Gastroesophageal sphincter (tissue), 4 donors: ENCODE measurements around a stretch of chr3.

DNA sequence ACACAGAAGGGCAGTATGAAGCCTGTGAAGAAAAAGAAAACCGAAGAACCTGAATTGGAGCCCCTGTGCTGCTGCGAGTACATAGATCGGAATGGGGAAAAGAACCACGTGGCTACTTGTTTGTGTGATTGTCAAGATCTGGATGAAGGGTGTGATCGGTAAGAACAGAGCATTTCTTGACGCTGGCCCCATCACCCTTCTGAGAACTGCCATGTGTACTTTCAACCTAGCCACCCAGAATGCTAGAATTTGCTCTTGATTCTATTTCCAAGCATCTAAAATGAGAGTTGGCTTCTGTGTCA, 944 bp downstream of the ZDHHC23 start:
- PRO-cap = no peak
- RAMPAGE, long total RNA, 4 experiments = no peak in any of the 4 experiments

DNA sequence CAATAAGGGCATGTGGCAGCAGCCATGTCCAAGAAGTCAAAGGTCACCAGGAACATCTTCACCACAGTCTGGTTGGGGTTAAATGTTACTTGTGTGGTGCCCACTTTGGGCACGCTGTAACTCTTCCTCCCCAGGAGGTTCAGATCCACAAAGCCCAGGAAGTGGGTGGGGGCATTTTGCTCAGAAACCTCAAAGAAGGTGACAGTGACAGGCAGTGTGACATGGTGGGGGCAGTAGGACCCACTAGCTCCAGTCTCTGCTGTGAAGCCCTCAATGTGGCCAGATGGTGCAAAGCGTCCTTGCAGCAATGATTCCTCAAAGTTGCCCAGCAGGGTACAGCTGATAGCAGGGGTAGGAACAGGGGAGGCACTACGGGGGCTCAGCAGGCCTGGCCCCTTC, 5.7 kb downstream of the ZNF80 start:
- PRO-cap = no peak
- RAMPAGE, long total RNA, 4 experiments = no peak in any of the 4 experiments

DNA sequence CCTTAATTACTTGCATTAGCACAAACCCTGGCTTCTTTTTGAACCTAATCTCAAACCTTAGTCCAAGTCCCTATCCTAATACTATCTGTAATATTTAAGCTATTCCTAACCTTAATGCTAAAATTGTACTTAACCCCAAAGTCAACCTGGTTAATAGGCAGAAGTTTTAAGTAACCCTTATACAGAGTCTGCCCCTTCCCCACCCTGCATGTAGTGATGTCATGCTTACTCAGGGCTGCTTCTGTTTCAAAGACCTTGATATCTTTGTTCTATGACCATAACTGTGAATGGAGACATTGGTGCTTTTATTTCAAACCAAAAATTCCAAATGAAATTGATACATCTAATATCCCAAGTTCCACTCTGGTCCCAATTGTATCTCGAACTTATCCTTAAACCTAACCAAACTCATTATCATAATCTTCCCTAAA, 4.1 kb downstream of the TIGIT start:
- PRO-cap = no peak
- RAMPAGE, long total RNA, 4 experiments = no peak in any of the 4 experiments

GRCh38 chr3:114318825-114320049, 25.4 kb downstream of the TIGIT start:
- PRO-cap = no peak
- RAMPAGE, long total RNA, 4 experiments = no peak in any of the 4 experiments

- PRO-cap = no peak
- RAMPAGE, long total RNA, 4 experiments = no peak in any of the 4 experiments
These were observed 38.4 kb downstream of the TIGIT start for GRCh38 chr3:114332086-114332723.

- PRO-cap = no peak
- RAMPAGE, long total RNA, 4 experiments = no peak in any of the 4 experiments
These were observed 156.2 kb downstream of the TIGIT start for GRCh38 chr3:114449957-114450561.

DNA sequence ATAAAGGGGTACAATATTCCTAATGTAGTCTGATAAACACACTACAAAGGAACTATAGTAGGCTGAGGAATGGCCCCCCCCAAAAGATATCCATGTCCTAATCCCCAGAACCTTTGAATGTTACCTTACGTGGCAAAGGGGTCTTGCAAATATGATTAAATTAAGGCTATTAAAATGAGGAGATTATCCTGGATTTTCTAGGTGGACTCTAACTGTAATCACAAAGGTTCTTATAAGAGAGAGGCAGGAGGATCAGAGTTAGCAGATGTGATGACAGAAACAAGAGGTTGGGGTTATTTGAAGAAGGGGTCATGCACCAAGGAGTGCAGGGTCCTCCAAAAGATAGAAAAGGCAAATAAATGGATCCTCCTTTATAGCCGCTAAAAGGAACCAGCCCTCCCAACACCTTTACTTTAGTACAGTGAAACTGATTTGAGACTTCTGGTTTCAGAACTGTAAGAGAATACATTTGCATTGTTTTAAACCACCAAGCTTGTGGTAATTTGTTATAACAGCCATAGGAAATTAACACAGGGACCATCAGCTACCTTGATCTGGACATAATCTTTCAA, 166.5 kb downstream of the TIGIT start:
- PRO-cap = no peak
- RAMPAGE, long total RNA, 4 experiments = no peak in any of the 4 experiments

DNA sequence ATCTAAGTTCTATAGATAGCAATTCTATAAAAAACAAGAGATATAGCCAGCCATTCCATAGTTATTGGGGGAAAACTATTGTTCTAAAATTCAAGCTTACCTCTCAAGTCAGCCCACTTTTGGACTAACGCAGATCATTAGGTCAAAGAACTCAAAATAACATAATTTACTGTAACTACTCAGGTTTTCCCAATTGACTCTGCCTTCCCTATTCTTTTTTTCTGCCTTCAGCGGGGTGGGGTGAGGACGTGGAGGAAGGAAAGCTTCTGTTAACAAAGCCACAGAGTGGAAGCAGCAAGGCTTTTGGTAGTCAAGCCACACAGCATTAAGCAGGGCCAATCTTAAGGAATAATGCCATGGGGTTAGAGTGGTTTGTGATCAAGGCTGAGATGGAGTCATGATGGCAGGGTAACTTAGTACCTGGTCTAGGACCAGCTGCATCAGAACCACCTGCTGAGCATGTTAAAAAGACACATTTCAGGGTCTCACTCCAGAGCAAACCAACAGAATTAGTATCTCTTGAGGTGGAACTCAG, 277.5 kb downstream of the TIGIT start:
- PRO-cap = no peak
- RAMPAGE, long total RNA, 4 experiments = no peak in any of the 4 experiments

DNA sequence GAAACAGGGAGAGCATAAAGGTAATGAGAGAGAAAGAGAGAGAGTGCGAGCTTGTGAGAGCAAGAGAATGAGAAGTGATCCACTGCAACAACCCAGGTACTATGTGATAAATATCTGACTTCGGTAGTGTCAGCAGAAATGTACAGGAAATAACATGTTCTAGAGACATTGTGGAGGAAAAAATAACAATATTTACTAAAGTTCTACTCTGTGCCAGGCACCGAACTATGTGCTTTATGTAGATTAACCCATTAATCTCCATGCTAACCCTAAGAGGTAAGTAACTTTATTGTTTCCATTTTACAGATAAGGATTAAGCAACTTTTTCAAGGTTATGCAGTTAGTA, 425.8 kb downstream of the ZBTB20 start:
- PRO-cap = no peak
- RAMPAGE, long total RNA, 4 experiments = no peak in any of the 4 experiments

GRCh38 chr3:114745740-114746349, 401.2 kb downstream of the ZBTB20 start:
- PRO-cap = bidirectional peak, plus-strand start at chr3:114746080, minus-strand start at chr3:114745979
- RAMPAGE, long total RNA, 4 experiments = no peak in any of the 4 experiments

GRCh38 chr3:114758554-114759343, 388.3 kb downstream of the ZBTB20 start:
- PRO-cap = bidirectional peak, plus-strand start at chr3:114759156, minus-strand start at chr3:114759107
- RAMPAGE, long total RNA, 4 experiments = no peak in any of the 4 experiments

DNA sequence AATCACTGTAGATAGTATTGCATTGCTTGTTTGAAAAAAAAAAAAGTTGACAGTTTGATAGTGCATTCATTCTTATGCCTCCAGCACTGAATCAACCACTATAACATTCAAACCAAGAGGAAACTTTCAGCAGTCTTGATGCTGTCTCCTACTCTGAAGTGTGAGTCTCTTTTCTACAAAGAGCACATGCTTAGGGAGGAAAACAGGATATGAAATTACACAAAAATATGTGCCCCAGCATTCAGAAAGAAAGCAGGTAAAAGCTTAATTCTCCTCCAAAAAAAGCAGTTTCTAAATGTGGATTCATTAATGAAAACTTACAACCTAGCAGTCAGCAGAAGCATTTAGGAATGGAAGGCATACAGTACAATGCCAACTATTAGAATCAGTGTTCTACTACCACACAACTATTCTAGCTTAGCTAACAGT, 78.2 kb downstream of the ZBTB20 start:
- PRO-cap = no peak
- RAMPAGE, long total RNA, 4 experiments = no peak in any of the 4 experiments

- PRO-cap = no peak
- RAMPAGE, long total RNA, 4 experiments = no peak in any of the 4 experiments
These were observed 48.1 kb downstream of the ZBTB20 start for GRCh38 chr3:115098853-115099428.

DNA sequence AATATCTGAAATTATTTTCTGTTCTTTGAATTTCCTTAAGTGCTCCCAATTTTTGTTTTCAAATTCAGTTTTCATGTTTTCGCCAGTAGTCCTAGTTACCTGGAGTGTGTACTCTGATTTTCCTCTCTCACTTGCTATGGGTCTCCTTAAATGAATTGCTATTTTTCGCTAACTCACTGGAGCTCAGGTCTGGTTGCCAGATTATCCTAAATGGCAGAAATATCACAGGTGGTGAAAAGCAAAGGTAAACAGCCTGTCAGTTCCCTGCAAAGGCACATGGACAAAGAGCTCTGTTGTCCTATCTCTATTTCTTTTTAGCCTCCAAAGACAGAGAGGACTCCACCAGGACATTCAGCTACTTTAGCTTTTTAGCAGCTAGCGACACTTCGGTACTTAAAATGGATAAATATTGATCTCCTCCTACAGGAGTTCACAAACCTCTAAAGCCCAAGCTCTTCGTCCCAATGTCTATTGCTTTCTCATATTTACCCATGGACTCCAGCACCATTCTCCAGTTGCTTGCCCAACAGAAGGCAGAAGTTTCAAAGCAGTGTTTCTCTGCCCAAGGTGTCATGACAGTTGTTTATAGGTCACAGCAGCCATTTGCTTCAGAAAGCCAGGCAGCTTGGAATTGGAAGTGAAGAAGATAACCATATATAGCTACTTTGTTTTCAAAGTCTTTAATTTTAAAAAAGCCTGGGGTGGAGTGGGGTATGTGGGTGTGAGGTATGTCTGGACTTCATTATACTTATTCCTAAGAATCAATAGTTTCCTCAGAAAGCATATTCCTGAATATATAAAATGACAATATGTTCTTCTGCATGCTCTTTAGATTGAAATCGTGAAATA, 12.2 kb downstream of the ZBTB20 start:
- PRO-cap = no peak
- RAMPAGE, long total RNA, 4 experiments = no peak in any of the 4 experiments

DNA sequence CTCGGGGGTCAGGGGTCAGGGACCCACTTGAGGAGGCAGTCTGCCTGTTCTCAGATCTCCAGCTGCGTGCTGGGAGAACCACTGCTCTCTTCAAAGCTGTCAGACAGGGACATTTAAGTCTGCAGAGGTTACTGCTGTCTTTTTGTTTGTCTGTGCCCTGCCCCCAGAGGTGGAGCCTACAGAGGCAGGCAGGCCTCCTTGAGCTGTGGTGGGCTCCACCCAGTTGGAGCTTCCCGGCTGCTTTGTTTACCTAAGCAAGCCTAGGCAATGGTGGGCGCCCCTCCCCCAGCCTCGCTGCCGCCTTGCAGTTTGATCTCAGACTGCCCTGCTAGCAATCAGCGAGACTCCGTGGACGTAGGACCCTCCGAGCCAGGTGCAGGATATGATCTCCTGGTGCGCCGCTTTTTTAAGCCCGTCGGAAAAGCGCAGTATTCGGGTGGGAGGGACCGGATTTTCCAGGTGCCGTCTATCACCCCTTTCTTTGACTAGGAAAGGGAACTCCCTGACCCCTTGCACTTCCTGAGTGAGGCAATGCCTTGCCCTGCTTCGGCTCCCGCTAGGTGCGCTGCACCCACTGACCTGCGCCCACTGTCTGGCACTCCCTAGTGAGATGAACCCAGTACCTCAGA, 170.8 kb upstream of the ZBTB20 start:
- PRO-cap = no peak
- RAMPAGE, long total RNA, 4 experiments = no peak in any of the 4 experiments

DNA sequence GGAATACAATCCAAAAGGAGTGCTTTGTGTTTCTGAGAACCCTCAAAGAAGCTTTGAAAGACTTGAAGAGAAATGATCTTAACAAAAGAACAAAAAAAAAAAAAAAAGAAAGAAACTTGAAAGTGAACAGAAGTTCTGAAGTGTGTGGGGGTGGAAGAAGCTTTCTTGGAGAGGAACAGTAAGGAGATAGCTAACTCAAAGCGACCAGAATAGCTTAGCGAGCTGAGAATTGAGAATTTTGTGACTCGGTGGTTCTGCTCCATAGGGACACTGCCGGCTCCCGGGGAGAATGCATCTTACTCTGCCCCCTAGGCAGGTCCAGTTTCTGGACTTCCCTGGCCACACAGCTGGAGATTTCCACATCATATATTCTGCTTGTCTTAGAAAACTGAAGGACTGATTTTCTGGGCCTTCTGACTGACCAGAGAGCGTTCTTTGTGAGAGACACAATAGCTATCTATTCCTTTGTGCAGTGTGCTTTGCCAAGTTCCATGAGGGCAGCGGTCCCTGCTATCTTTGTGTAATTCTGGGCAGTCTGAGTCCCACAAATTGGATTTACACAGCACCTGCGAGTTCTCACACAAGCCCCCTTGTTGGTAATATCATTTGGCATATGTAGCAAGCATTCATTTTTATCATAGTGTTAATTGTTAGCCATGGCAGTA, 952.8 kb upstream of the LSAMP start:
- PRO-cap = no peak
- RAMPAGE, long total RNA, 4 experiments = no peak in any of the 4 experiments

- PRO-cap = no peak
- RAMPAGE, long total RNA, 4 experiments = no peak in any of the 4 experiments
These were observed 1164.8 kb upstream of the LSAMP start for GRCh38 chr3:117610053-117610493.

DNA sequence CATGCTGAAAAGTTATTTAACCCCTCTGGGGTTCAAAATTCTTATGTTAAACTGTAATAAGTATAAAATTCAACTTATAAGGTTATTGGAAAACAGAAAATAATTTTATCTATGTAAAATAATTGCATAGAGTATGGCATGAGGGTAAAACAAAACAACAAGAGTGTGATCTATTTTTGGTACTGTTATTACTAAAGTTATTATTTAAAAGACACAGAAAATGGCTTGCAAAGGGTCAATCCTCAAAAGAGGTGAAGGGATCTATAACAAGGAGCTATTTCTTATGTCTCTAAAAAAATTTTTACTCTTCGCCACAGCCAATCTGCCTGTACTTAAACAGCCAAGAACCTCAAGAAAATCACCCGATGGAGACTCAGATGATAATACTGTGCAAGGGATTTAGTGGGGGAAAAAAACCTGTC, 1293.2 kb upstream of the LSAMP start:
- PRO-cap = no peak
- RAMPAGE, long total RNA, 4 experiments = no peak in any of the 4 experiments

- PRO-cap = no peak
- RAMPAGE, long total RNA, 4 experiments = no peak in any of the 4 experiments
These were observed 2.8 kb downstream of the UPK1B start for GRCh38 chr3:119175804-119176975.

DNA sequence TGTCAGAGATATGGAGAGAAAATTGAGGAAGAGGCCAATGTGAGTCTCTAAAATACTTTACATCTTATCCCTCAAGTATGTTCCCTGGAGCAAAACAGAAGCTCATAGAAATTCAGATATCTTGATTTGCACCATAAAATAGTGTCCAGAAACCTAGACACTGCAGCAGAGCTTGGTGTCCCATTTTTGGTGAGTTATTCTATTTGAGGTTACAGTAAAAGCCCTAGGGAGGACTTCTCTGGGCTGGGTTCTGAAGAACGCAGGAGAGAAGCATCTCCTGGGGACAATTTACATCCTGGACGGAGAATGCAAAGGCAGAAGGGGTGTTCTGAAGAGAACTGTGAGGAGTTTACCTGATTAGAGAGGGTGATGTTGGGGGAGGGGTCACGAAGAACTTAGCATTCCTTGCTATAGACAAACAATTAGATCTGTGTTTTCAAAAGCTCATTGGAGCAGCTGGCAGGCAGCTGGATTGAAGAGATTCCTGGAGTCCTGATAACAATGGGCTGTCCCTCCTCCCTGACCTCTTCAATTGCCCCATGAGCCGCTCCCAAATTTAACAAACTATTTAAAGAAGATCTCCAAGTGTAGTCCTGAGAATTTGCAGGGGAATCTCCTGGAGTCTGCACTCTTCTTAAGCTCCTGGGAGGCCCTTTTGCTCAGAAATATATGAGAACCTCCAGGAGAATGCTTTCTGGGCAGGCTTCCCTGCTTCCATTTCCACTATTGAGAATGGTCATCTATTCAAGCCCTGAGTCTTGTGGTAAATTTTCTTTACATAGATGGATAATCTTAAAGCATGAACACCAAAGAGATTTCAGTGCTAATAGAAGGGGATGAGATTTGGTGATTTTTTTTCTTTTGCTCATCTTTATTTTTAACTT, 55.2 kb downstream of the ARHGAP31 start:
- PRO-cap = no peak
- RAMPAGE, long total RNA, 4 experiments = no peak in any of the 4 experiments